REH cell (cell line): ENCODE measurements around the gene ULK1.

DNA sequence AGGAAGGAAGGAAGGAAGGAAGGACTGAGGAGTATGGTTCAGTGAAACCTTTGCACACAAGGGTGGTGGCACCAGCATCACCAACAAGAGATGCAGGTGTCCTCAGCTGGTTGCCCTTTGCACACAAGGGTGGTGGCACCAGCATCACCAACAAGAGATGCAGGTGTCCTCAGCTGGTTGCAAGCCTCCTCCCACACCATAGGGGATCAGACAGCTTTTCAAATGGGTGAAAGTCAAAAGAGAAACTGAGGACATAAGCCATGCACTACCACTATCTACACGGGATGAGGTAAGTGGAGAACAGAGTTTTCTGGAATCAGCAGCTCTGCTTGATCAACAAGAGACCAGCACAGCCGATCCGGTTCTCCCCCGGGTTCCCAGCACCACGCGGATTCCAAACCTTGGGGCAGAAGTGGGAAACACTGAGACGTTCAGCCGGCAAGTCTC, 2.8 kb downstream of the RIMBP2 start:
- PRO-cap: no peak

DNA sequence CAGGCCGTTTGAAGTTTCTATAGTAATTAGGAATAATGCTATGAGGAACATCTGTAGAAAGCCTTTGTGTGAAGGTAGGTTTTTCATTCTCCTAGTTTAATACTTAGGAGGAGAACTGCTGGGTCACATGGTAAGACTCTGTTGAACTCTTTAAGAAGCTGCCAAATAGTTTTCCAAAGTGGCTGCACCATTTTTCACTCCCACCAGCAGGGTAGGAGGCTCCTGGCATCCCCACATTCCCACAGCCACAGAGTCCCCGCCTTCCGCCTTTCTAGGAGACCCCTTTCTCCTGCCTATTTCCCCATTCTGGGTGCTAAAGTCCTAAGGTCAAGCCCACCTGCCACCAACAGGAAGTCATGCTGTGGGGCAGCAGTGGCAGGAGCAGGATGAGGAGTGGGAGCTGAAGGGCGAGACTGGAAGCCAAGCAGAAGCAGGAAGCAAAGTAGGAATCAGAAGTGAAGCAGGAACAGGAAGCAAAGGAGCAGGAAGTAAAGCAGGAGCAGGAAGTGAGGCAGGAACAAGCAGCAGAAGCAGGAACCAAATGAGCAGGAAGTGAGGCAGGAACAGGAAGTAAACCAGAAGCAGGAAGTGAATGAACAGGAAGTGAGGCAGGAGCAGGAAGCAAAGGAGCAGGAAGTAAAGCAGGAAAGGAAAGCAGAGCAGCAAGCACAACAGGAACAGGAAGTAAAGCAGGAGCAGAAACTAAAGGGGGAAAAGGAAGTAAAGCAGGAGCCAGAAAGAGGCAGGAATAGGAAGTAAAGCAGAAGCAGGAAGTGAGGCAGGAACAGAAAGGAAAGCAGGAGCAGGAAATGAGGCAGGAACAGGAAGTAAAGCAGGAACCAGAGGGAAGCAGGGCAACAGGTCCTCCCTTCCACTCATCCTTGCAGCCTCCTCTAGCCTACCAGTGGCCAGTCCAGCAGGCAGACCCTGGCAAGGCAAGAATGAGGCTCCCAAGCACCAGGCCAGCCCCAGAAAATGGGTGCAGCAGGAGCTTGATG, 38.2 kb upstream of the RIMBP2 start:
- PRO-cap: bidirectional peak, plus-strand start at position 826 of the sequence, minus-strand start at position 542 of the sequence

GRCh38 chr12:130827423-130827772, 11.7 kb downstream of the STX2 start:
- PRO-cap: no peak

- PRO-cap: unidirectional peak, plus-strand start at chr12:130838708
Measured at GRCh38 chr12:130838162-130838785, 776 bp downstream of the STX2 start.

GRCh38 chr12:130878878-130879826, 7.3 kb downstream of the RAN start:
- PRO-cap: no peak

- PRO-cap: unidirectional peak, plus-strand start at chr12:130917064
Measured at GRCh38 chr12:130916561-130917360, 36.9 kb upstream of the ADGRD1 start.

DNA sequence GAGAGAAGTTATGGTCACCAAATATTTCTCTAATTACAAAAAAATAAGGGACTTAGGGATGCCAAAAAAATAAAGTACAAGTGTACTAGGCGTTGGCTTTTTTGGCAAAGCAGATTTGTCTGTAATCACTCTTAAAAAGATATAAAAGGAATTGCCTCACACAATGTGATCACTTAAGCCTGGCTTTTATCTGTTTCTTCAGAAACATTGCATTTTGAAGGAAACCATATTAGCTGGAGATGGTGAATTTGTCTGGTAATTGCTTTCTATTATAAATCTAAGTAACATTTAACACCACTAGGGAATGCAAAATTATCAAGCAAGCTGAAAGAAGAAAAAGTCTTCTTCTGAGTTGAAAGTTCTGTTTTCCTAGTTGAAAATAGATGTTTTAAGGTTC, 31.0 kb upstream of the ADGRD1 start:
- PRO-cap: no peak

DNA sequence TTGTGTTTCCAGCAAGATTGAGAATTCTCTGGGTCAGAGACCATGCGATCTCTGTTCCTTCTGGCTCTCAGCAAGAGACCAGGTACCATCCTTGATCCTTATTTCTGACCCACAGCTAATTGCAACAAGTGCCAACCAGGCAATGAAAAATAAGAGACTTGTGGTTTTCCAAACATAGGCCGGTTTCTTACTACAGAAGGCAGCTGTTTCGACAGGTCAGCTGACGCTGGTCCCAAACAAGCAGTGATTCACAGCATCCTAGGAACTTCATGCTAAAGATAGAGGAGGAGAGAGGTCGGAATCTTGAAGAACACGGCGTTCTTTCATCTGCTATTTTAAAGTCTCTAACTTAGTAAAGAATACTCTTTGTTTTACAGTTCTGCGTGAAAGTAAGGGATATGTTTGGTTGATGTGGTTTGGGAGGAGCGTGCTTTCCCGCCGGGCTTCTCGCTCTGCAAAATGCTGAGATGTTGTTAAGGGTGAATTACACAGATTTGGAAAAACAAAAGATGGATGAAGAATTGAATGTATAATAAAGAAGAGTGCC, 28.0 kb upstream of the ADGRD1 start:
- PRO-cap: no peak

- PRO-cap: no peak
Measured at GRCh38 chr12:131050086-131050470, 96.4 kb downstream of the ADGRD1 start.

DNA sequence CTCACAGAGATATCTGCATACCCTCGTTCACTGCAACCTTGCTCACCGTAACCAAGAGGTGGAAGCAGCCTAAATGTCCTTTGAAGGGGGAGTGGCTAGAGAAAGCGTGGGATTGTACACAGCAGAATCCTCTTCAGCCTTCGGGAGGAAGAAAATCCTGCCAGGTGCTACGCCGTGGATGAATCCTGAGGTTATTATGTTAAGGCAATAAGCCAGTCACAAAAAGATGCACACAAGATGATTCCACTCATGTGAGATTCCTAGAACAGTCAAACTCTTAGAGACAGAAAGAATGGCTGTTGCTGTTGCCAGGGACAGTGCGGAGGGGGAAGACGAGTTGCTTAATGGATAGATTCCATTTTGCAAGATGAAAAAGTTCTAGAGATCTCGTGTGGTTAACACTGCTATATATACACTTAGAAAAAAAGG, 39.6 kb upstream of the SFSWAP start:
- PRO-cap: no peak

DNA sequence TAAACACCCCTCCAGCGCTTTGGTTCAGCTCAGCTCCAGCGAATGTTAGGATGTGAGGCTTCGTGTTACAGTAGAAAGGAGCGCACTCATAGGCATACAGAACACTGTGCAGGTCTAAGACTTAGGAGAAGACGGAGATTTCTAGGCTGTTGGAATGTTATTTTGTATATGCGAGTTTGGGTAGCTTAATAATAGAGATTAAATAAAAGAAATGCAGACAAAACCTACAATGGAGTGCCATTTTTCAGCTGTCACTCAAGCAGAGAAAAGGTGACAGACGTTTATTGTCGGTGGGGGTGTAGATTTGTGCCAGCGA, 25.7 kb downstream of the SFSWAP start:
- PRO-cap: no peak

DNA sequence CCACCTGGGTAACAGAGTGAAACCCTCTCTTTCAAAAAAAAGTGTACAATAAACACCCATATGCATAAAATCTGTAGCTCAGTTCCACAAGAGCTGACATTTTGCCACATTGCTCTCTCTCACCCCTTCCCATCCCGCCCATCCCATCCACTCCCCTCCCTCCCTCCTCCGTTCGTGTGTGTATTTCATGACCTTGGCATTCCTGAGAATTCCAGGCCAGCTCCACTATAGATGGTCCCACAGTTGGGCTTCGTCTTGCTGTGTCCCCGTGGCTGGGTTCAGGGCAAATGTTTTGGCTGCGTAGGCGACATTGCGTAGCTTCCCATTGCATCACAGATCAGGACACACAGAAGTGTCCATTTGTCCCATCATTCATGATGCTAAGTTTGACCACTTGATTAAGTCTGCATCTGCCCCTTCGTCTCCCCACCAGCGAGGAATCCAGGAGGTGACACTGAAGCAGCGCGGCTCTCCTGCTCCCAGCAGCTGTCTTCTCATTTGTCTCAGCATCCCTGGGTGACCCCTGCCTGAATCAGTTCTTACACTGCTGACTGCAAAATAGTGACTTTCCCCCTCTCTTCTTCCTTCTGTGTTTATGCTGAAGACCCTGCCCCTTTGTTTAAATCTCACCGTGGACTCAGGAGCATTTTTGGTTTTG, 38.6 kb upstream of the MMP17 start:
- PRO-cap: no peak

DNA sequence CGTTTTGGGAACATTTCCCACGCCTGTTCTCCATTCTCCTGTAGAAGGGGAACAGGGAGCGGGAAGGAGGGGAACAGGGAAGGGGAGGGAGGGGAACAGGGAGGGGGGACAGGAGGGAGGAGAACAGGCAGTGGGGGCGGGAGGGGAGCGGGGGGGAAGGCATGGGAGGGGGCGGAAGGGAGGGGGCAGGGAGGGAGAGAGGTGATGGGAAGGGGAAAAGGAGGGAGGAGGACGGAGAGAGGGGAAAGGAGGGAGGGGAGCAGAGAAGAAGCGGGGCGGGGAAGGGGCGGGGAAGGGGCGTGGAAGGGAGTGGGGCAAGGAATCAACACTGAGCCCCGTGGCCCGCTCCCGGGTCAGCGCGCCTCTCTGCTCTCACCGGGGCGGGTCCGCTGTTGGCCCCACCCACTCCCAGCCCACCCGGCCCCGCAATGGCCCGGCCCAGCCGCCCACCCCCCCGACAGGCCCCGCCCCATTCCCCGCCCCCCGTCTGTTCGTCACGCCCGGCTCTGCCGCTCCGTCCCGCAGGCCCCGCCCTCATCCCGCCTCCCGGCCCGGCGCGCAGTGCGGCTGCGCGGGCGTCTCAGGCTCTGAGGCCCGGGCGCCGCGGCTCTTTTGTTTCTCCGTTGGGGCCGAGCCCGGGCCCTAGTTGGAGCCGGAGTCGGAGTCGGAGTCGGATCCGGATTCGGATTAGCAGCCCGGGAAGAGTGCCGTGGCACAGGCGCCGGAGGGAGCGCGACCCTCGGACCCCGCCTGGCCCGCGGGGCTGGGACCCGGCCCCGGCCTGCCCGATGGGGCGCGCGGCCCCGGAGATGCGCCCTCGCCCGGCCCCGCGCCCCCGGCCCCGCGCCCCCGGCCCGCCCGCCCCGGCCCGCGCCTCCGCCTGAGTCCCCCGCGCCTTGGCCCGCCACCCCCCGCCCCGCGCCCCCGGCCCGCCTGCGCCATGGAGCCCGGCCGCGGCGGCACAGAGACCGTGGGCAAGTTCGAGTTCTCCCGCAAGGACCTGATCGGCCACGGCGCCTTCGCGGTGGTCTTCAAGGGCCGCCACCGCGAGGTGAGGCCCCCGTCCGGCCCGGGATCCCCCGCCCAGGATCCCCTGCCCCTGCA, at the start of gene ULK1:
Gene ULK1, plus strand, starts transcription at position 561 of the 1,104 bp plus-strand sequence.
- PRO-cap: unidirectional peak, plus-strand start at position 615 of the sequence

DNA sequence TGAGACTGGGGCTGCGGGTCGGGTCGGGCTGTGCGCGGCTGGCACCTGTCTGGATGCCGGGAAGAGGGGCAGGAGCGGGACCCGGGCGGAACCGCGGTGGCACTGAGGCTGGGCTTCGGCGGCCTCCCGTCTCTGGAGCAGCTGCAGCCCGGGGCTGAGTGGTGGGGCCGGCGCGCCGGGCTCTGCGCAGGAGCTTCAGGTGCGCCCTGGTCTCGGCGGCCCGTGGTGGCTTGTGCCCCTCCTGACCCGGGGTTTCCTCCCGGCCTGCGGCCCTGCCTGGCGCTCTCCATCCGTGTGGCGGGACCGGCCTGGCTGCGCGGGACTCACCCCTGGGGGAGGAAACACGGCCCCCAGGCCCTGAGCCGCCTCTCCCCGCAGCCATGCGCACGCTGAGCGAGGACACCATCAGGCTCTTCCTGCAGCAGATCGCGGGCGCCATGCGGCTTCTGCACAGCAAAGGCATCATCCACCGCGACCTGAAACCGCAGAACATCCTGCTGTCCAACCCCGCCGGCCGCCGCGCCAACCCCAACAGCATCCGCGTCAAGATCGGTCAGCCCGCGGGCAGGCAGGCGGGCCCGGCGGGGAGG, 13.9 kb downstream of the ULK1 start:
- PRO-cap: no peak

GRCh38 chr12:131921775-131922321, 7.2 kb upstream of the PUS1 start:
- PRO-cap: no peak

- PRO-cap: no peak
Measured at GRCh38 chr12:132078240-132078957, 65.7 kb downstream of the DDX51 start.

DNA sequence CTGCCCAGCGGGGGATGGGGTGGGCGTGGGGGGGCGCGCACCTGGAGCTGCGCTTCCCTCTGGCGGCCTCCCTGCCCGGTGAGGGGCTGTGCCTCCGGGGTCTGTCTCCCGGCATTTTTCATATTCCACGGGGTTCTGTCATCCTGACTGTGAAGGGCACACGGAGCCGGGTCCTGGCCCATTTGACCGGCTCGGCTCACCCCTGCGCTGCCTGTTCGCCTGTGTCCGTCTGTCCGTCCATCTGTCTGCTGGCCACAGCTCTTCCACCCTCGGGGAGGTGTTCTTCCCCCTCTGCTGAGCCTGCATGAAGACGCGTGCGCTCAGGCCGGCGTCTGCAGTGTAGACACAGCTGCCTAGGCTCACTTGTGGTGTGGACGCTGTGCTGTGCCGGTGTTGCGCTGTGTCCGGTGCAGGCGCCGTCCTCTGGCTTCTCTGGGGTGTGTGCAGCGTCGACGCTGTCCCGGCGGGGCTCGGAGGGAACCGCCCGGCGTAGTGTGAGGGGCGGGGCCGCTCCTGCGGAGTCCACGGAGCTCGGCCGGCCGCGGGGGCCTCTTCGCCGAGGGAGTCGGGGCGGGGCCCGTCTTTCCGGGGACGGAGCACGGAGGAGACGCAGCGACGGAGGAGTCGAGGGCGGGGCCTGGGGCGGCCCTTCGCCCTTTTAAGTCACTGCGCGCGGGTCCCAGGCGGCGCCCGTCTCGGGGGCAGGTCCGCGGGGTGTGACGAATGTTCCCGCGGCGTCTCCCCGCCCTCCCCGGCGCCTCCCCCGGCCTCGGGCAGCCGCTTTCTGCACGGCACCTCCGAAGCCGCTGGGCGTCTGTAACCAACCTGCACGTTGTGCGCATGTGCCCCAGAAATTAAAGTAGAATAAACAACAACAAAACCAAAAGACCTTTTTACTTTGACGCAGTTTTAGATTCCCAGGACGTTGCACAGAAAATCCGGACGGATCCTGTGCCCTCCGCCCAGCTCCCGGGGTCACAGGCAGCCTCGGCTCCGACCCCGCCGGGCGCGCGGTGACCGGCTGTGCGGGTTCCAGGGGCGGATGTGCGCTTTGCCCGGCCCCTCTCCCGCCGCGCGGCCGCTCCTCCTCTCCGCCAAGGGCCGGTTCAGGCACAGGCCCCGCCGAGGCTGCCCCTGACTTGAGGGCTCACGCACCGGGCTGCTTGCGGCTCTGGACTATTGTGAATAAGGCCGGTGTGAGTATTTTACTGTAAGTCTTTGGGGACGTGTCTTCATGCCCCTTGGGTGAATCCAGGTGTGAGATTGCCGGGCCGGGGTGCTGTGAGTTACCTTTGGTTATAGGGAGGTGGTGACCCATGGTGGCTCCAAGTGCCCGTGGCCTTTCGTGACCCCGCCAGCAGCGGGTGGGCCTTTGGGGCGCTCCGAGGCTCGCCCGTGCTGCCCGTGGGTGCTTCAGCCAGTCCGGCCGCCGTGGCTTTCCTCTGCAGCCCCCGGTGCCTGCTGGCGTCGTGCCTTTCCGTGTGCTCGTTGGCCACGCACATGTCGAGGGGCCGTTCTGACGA, 45.4 kb downstream of the NOC4L start:
- PRO-cap: bidirectional peak, plus-strand start at position 686 of the sequence, minus-strand start at position 433 of the sequence

DNA sequence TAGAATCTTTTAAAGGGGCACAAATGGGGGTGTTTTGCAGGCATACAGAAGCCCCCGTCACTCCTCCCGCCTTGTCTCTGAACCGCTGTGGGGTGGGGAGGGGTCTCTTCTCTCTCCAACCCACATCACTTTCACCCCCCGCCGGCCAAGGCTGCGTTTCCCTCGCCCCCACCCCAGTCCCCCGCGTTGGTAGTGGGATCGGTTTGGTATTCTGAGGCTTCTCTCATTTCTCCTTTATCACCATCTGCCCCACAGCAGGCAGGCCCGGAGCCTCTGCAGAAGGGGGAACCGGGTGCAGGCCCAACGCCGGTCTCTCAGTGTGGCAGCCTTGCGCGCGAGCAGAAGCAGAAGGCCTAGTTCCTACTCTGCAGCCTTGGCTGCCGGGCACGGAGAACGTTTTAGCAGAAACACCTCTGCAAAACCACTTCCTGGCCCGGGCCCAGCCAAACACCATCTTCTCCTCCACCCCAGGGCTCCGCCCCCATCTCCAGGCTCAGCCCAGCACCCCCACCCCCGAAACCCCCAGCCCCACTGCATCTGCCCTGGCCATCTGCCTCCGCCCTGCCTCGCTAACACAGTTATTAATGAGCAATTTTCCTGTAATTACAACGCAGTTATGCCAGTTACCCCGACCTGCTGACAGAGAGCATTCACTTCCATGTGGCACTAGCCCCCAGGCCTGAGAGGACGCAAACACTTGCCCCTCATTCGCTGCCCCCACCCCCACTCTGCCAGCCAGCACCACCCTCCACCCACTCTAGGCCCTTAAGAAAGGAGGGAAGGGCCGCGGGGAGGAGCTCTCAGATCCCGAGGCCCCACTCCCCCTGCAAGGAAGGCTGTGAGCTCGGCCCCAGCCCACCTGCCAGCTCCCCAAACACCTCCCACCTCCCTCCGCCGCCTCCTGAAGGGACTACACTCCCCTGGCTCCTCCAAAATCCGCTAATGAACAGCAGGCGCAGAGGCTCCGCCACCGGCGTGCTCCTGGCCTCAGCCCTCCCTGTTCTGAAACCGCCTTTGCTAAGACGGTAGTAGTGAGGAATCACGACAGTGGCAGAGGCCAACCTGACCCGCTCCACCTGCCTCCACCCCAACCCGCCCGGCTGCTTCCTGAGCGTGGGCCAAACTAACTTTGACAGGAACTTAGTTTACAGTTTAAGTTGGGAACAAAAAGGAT, 44.8 kb upstream of the FBRSL1 start:
- PRO-cap: bidirectional peak, plus-strand start at position 356 of the sequence, minus-strand start at position 400 of the sequence

DNA sequence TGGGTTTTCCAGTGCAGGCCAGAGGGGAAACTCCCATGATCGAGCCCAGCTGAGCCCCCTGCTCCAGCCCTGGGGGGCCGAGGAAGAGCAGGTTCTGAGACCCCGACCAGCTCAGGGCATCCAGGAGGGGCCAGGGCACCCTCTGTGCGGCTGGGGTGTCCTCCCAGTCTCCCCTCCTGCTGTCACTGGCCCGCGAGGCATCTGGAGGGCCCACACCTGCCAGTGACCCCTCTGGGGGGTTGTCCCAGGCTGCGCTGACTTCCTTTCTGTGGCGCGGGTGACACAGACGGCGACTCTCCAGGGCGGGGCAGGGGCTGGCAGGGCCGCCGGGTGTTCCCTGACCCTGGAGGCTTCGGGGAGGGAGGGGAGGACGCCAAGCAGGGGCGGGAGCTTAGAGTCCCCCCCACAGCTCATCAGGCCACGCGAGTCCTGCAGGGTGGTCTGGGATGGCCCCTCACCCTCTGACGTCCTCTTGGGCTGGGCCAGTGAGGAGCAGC, 38.8 kb upstream of the FBRSL1 start:
- PRO-cap: no peak

DNA sequence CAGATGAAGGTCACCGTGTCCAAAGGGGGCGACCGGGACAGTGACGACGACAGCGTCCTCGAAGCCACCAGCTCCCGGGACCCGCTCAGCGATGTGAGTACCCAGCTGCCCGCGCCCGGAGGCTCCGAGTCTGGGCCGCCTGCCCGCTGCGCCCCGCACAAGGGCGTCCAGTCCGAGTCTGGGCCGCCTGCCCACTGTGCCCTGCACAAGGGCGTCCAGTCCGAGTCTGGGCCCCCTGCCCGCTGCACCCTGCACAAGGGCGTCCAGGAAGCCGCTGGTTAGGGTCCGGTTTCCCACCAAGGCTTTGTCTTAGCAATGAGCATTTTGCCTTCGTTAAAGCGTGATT, 35.8 kb downstream of the FBRSL1 start:
- PRO-cap: no peak